Fallopian tube (tissue), 1 donor: ENCODE measurements around the gene FYB2.

DNA sequence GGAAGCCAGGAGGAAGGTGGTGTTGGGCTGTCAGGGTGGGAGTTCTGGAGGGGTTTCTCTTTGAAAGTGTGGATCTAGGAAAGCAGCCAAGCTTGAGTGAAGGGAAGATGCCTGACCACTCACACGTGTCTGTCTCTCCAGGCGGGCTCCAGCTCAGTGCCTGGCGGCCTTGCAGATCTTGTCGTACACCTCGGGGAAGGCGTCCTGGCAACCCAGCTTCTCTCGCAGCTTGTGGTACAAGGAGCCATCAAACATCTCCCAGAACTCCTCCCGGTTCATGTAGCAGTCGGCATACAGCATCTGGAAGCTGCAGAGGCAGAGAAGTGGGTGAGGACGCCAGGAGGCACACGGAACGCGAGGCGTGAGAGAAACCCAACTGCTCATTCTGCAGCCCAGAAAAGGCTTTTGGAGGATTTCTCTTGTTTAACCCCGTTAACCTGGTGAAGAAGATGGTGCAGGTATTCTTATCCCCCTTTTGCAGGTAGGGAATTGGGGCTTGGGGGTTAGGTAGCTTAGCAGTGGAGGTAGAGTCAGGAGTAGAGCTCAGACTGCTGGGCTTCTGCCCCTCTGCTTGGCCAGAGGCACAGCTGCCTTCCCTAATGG is 34.8 kb downstream of the DHCR24 start:
- PRO-cap: no peak

DNA sequence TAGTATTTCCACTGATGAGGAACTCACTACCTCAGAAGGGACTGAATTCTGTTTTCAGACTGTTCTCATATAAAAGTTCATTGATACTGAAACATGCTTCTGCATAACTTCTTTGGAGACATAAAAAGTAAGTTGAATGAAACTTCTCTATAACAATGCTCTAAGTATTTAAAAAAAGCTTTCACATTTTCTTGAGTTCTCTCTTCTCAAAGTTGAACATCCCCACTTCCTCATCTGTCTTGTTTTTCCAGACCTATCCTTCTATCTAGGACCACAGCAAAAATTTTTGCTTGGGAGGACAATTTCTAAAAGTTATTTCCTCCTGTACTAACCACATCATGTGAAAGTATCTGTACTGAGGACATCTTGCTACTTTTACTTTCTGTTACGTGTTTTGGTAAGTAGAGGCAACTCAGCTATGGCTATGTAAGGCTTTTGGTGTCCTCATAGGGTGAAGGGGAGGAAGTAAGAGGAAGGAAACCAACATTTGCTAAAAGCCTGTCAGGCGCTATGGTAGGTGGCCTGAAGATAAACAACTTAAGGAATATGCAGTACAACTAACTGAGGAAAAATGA is 64.1 kb downstream of the USP24 start:
- PRO-cap: no peak

DNA sequence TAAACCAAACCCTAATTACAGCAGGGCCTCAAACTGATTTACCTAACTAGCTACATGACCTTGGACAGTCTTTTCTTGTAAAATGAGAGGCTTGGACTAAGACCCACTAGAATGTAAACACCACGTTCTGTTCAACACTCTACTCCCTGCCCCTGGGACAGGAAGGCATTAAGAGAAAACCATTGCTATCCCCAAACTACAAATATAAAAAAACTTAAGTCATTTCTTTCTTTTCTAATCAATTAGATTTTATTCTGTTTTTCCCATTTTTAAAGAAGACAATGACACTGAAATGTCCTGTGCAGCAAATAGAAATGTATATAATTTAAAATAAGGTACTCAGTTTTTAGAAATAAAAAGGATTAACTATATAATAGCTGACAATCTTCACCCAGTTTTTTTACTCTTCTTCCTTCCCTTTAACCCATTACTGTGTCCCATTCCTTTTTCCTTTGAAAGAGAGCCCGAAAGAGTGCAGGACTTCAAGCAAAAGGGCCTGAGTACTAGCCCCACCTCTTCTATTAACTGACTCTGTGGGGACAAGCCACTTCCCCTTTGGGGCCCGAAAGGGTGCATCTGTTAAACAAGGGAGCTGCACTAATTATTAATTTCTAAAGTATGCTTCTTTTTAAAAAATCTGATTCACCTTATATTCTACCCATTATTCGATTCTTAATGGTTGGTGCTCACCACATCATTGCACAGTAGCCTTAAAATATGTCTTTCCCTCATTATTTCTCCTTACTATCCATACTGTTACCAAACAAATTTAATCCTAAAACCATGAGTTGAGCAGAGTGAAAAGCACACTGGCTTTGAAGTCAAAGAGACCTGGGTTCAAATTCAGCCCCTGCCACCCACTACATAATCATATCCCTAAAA is 3.4 kb downstream of the USP24 start:
- PRO-cap: no peak

DNA sequence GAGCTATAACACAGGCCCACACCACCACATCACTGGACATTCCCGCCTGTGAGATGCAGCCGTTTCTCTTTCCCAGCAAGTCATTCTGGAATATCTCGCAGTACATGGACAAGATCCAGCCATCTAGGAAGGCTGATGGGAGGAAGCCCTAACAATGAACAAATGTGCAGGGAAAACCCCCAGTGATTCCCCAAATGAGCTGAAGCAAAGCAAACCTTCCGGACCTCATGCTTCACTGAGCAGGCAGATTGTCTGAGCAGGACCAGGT is 445.5 kb downstream of the PLPP3 start:
- PRO-cap: no peak

DNA sequence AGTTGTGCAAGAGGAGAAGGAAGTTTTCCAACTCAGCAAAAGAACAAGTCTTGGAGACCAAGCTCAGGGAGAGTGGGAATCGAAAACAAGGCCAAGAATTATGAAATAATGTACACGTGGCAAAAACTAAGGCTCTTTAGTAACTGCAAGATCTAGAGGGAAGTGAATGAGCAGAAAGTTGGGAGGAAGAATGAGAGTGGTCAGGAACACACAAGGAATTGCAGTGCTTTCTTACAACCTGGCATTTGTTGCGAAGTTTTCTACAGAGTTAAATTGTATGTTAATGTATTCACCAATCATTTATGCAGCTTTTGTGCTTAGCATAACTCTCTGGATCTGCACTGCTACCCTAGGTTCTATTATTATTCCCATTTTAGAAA is 323.4 kb downstream of the PLPP3 start:
- PRO-cap: no peak

- PRO-cap: unidirectional peak, minus-strand start at chr1:56332308
Observed at GRCh38 chr1:56331721-56332768, 247.3 kb downstream of the PLPP3 start.

DNA sequence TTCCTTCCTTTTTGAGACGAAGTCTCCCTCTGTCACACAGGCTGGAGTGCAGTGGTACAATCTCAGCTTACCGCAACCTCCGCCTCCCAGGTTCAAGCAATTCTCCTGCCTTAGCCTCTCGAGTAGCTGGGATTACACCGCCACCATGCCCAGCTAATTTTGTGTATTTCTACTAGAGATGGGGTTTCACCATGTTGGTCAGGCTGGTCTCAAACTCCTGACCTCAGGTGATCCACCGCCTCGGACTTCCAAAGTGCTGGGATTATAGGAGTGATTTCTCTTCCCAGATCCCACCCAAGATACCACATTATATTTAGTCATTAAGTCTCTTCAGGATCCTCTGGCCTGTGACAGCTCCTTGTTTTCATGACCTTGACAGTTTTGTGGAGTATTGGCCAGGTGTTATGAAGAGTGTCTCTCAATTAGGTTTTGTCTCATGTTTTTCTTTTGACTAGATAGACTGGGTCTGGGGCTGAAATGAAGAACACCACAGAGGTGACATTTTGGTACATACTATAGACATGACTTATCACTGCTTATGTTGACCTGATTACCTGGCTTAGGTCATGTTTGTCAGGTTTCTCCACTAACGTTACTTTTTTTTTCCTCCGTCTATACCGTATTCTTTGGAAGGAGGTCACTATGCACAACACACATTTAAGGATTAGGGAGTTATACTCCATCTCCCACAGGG is 159.7 kb downstream of the PLPP3 start:
- PRO-cap: no peak

GRCh38 chr1:56424784-56425305 is 154.5 kb downstream of the PLPP3 start:
- PRO-cap: no peak

DNA sequence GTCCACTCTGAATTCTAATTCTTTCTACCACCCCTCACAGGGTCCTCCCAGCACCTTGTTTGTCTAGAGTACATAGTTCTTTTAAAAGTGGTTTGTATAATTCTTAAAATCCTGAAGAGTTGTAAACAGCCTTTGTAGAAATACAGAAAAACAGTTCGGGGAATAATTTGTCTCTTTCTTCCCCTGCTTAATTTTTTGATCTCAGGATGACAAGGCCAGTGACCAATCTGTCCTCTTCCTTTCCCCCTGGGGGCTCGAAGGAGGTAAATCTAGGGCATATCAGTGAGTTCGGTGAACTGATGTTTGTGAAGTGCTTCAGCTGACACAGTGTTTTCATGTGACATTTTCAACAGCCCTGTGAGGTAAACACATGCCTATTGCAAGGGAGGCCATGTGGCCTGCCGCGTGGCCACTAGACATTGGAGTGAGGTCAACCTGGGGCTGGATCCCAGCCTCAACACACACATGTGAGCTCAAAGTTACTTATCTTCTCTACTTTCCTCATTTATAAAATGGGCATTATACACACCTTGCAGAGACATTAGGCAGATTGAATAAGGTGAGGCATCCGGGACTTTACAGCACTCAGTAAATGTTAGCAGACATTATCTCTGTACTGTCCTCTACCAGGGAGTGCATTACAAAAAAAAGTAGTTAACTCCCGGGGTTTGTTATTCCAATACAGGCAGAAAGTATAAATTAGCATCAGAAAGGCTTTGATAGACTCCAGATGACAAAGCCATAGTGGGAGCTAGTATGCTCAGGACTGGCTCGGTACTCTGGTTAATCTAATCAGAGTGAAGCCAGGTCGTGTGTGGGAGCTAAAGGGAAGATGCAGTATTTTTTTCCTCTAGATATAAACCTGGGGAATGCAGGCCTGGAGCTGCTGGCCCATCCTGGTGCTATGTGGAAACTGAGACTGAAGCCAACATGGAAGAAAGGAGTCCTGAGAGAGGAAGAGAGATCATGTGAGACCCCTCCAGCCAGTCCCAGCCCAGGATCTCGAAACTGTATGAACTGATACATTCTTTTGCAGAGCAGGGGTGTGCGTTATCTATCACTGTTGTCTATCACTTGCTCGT is 126.2 kb downstream of the PLPP3 start:
- PRO-cap: no peak

- PRO-cap: no peak
Observed at GRCh38 chr1:56495308-56496110, 83.9 kb downstream of the PLPP3 start.

GRCh38 chr1:56549219-56550751 is 29.6 kb downstream of the PLPP3 start:
- PRO-cap: no peak

DNA sequence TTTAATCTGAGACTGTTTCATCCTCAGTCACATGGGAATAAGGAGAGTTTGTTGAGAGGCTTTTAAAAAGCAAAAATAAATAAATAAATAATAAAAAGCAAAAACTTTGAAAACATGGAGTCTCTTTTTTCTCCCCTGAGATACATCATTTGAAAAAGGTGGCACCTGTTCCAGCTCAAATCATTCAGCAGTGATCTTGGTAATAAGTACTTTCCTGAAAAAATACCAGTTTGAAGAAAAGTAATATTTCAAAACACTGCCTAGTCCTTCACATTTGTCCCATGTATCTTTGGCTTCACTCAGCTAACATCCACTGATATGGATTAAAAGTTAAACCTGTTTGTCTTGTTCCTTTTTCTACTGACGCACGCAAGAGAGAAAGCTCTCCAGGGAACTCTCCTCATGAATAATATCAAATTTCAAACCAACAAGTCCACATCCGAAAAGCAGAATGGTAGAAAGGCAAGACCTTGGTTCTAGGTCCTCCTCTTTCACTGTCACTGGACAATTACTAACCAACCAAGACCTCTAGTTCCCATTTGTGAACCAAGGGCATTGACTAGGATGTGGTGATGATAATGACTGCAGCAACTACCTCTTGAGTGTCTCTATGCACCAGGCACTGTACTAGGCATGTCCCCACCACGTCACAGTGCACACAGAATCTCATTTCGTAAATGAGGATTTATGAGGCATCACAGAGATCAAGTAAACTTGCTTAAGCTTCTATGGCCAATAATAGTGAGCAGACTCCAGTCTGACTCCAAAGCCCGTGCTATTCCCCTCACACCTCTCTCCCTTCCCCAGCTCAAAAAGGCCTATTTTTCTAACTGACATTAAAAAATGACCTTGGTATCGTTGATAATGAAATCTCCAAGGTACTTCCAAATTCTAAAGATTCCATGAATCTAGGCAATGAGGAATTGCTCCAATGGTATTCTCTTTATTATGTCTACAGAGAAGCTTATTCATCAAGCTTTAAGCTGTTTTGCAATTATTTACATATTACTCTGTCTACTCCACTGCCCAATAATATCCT is 8.4 kb downstream of the PLPP3 start:
- PRO-cap: no peak

GRCh38 chr1:56811315-56811782 is 7.9 kb downstream of the FYB2 start:
- PRO-cap: no peak

- PRO-cap: bidirectional peak, plus-strand start at chr1:56819263, minus-strand start at chr1:56819162; bidirectional peak, plus-strand start at chr1:56819335, minus-strand start at chr1:56819301; bidirectional peak, plus-strand start at chr1:56819517, minus-strand start at chr1:56819371; bidirectional peak, plus-strand start at chr1:56819655, minus-strand start at chr1:56819614; bidirectional peak, plus-strand start at chr1:56819706, minus-strand start at chr1:56819742
Observed at GRCh38 chr1:56819210-56819987, at the start of gene FYB2. Gene FYB2, minus strand, starts transcription at chr1:56819404.

DNA sequence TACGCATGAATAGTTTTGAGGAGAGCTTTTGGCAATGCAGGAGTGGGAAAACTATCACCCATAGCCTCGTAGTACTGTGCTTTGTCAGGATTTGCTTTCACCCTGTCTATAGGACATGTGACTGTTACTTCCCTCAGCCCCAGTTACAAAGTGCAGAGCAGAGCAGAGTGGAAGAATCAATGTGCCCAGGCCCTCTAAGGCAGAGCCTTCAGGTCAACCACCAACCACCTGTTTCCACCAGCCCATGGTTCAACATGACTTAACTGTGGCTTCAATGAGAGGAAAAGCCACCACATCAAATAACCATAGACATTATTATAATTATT is 68.9 kb upstream of the C8B start:
- PRO-cap: no peak

- PRO-cap: no peak
Observed at GRCh38 chr1:58274298-58274876, 272.1 kb downstream of the OMA1 start.

DNA sequence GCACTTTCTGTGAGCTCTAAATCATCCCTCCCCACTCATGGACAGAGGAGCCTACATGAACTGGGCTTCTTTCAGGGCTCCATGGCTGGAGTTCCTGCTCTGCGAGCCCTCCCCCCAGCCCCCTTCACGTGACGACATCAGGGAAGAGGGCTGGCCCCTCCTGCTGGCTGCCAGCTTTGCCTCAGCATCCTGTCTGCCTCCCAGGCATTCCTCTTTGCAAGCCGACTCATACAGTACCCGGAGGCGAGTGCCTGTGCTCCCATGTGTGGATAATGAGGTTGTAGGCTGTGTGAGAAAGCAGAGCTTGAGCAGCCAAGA is 113.8 kb downstream of the OMA1 start:
- PRO-cap: no peak

DNA sequence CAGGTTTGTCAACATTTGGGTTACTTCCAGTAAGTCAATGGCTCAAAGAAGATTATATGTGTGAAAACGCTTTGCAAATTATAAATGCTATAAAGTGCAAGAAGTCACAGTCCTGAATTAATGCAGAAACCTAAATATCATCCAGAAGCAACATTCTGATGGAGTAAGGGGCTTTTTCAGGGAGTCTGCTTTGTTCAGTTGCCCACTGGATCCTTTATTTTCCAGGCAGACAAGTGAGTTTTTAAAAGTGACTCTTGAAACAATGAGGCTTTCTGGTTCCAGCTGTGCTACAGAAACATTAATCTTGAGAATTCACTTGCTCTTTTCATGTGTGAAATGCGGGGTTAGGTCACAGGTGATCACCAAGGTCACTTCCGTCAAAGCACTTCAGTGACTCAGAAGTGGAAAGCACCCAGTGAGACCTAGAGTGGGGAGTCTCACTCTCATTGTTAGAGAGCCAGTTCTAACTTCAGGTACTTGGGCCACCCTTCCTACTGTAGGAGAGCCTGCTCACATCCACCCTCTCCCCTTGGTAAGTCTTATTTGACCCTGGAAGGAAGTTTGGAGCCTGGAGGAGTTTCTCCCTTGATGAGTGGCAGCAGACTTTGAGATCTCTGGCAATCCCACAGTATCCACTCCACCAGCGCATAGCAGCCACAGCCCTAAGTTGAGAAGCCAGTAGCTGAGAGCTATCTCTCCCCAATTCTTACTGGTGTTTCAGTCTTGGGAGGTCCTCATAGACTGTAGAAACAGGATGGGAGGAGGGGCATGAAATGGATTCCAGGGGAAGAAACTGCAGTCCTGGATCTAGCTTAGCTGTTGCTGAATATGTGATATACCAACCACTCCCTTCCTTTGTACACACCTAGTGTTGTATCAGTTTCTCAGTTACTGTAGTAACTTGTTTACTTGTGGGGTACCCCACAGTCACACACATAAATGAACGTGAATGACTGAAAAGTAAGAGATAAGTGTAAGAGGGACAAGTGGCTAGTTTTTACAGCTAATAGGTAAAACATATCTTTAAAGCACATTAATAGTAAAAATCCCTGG is 3.2 kb downstream of the TACSTD2 start:
- PRO-cap: unidirectional peak, plus-strand start at position 390 of the sequence; unidirectional peak, plus-strand start at position 415 of the sequence; unidirectional peak, plus-strand start at position 446 of the sequence

- PRO-cap: no peak
Observed at GRCh38 chr1:58575519-58575996, 1.5 kb downstream of the TACSTD2 start.

DNA sequence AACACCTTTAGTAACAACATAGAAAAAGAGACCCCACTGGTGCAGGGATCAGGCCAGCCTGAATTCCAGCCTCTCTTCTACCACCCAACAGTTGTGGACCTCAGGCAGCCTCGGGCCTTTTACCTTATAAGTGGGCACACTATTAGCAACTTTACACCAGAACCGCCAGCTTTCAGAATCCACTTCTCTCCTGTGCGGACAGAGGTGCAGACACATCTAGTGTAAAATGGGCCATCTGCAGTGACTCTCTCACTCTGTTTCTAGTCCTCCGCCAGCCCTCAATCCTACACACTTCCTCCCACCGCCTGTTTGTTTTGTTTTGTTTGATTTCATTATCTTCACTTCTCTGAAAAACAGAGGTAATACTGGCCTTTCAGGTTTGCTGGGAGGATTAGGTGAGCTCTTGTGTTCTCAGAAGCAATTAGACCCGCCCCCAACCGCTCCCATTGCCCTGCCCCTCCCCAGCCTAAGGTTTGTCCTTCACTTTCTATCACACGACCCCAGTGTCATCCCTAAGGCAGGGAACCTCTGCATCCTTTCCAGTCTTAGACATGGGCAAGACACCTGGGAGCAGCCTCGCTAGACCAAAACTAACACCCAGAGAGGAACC is 43.1 kb upstream of the TACSTD2 start:
- PRO-cap: no peak